ENCODE results near the genes ABI1 and MASTL.

GRCh38 chr10:24551115-24551656, 172.5 kb downstream of the ARHGAP21 start:
- PRO-cap, result no peak
- RAMPAGE, long total RNA, 4 experiments, result no peak in any of the 4 experiments

- PRO-cap, result no peak
- RAMPAGE, long total RNA, 4 experiments, result no peak in any of the 4 experiments
Measured at GRCh38 chr10:24618221-24619004, 105.3 kb downstream of the ARHGAP21 start.

DNA sequence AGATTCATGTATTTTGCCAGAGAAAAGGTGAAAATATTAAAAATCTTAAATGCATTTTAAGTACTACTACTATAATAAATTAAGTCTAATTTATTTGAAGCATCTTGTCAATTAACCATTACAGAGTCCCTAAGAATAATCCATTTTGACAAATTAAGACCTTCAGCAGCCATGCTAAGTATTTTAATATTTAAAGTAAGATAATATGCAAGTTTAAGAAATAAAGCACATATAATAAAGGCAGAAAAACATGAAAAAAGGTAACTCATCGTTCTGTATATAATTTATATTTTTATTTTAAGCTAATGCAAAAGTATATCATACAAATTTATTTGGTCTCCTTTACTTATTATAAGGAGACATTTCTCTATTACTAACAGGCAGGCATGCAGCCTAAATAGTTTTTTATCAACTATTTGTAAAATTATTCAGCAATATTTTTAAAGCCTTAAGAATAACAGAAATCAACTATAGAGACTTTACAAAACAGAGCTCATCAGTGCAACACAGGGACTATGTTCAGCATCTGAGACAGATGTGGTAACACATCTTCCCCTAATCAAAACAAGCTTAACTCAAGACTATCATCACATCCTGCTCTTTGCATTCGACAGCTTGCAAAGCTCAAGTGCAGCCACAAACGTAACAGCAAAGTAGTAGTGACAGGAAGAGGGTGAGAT, 101.8 kb downstream of the ARHGAP21 start:
- PRO-cap, result no peak
- RAMPAGE, long total RNA, 4 experiments, result no peak in any of the 4 experiments

- PRO-cap, result no peak
- RAMPAGE, long total RNA, 4 experiments, result no peak in any of the 4 experiments
Measured at GRCh38 chr10:24622572-24623020, 101.1 kb downstream of the ARHGAP21 start.

DNA sequence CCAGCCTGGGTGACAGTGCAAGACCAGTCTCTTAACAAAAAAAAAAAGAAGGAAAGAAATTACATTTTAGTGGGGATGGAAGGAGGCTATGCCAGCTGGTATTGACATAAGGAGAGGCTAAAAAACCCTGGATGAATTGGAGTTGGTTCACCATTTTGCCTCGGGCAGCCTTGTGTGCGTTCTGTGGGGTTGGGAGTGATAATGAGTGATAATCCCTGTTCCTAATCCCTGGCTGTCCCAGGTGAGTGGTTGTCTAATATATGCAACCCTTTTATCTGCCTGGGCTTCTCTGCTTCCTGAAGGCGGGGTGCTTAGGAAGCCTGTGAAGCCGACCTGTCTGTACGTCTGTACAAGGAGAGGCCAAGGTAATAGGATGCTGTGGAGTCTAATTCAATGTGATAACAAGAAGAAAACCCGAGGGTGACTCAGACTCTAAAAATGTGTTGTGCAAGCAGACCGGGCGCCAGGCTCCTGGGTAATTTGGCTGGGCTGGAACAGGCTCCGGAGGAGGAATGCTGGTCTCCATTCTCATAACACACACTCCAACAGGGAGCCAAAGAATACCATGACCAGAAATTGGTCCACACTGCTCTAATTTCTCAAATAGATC, 43.5 kb downstream of the THNSL1 start:
- PRO-cap, result bidirectional peak, plus-strand start at position 478 of the sequence, minus-strand start at position 230 of the sequence
- RAMPAGE, long total RNA, 4 experiments, result no peak in any of the 4 experiments

- PRO-cap, result no peak
- RAMPAGE, long total RNA, 4 experiments, result no peak in any of the 4 experiments
Measured at GRCh38 chr10:25078955-25079550, 62.6 kb downstream of the THNSL1 start.

DNA sequence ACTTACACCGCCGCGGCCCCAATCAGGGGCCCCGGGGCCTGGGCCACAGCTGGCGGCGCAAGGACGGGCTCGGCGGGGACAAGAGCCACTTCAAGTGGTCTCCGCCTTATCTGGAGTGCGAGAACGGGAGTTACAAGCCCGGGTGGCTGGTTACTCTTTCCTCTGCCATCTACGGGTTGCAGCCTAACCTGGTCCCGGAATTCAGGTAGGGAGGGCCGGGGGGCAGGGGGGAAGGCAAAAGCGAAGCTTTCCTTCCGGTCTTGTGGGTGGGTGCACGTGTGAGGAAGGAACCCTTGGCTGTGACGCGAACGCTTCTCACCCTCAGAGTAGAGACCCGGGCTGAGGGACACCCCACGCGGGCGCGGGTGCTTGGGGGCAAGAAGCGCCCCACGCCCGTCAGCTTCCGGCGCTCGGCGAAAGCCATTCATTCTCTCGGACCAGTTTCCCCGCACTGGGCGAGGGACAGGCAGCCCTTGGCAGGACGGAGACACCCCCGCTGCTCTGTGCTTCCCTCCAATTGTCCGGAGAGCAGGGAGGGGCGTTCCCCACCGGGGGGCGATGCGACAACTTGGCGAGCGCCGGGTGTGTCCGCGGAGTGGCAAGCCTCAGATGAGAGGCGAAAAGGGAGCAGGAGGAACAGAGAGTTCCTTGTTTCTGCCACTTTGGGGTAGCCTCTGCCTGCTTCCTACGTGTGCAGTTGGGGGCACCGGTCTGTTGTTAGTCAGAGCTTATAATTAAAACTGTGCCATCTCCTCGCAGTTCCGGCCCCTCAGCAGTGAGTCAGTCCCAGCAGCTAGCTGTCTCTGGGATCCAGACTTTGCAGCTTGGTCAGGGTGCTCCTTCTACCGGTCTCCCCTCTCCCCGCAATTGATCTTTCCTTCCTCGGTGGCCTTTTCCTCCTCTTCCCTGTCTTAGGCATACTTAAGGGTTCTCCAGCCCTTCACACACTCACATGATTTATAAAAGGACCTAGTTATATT, 1.6 kb downstream of the GPR158 start:
- PRO-cap, result no peak
- RAMPAGE, long total RNA, 4 experiments, result no peak in any of the 4 experiments

DNA sequence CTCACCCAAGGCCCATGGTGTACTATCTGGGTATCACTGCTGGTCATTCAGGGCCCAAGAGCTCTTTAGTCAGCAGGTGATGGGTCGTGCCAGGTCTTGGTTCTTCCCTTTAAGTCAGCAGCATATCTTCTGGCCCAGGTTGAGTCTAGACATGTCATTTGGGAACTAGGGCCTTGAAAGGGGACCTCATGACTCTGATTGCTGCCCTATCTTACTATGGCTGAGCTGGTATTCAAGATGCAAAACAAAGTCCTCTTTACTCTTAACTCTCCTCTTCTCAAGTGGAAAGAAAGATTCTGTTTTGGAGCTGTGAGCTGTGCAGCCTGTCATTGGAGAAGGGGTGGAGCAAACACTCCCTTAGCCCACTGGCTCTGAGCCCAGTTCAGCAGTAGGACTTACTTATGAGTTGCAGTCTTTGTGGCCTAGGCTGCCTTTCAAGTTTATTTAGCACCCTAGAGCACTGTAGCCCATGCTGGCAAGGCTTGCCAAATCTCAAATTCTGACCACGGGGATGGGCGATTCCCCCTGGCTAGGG, 110.0 kb downstream of the MYO3A start:
- PRO-cap, result no peak
- RAMPAGE, long total RNA, 4 experiments, result no peak in any of the 4 experiments

- PRO-cap, result unidirectional peak, plus-strand start at chr10:26448948
- RAMPAGE, long total RNA, 4 experiments, result no peak in any of the 4 experiments
Measured at GRCh38 chr10:26448621-26449064, 10.5 kb downstream of the APBB1IP start.

GRCh38 chr10:26696597-26697056, 874 bp upstream of the PDSS1 start:
- PRO-cap, result no peak
- RAMPAGE, long total RNA, 4 experiments, result no peak in any of the 4 experiments

- PRO-cap, result bidirectional peak, plus-strand start at chr10:26734320, minus-strand start at chr10:26734217
- RAMPAGE, long total RNA, 4 experiments, result no peak in any of the 4 experiments
Measured at GRCh38 chr10:26733669-26734701, 36.5 kb downstream of the PDSS1 start.

GRCh38 chr10:26860464-26861114, at the start of gene ABI1:
ABI1 (minus strand) TSS chr10:26860958.
- PRO-cap, result bidirectional peak, plus-strand start at chr10:26860600, minus-strand start at chr10:26860588; bidirectional peak, plus-strand start at chr10:26861227, minus-strand start at chr10:26860896
- RAMPAGE, long total RNA, 4 experiments, result start-site peak on the minus strand in 4 of 4 experiments, at chr10:26860872-26861023 at its widest, 471 to 1,893 reads per replicate

DNA sequence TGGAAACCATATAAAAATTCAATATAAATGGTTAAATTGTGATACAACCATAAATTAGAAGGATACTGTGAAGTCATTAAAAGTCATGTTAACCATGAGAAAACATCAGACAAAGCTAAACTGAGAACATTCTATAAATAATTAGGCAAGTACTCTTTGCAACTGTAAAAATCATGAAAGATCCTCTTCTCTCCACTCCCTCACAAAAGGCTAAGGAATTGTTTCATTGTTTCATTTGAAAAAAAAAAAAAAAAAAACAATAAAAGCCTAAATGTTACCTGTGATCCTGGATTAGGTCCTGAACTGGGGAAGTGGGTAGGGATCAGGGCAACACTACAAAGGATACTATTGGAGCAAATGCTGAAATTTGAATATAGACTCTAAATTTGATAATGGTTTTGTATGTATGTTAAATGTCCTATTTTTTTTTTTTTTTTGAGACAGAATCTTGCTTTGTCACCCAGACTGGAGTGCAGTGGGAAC, 25.0 kb upstream of the ANKRD26 start:
- PRO-cap, result no peak
- RAMPAGE, long total RNA, 4 experiments, result no peak in any of the 4 experiments

GRCh38 chr10:27154186-27154274, 154 bp downstream of the YME1L1 start:
- PRO-cap, result no peak
- RAMPAGE, long total RNA, 4 experiments, result no peak in any of the 4 experiments

DNA sequence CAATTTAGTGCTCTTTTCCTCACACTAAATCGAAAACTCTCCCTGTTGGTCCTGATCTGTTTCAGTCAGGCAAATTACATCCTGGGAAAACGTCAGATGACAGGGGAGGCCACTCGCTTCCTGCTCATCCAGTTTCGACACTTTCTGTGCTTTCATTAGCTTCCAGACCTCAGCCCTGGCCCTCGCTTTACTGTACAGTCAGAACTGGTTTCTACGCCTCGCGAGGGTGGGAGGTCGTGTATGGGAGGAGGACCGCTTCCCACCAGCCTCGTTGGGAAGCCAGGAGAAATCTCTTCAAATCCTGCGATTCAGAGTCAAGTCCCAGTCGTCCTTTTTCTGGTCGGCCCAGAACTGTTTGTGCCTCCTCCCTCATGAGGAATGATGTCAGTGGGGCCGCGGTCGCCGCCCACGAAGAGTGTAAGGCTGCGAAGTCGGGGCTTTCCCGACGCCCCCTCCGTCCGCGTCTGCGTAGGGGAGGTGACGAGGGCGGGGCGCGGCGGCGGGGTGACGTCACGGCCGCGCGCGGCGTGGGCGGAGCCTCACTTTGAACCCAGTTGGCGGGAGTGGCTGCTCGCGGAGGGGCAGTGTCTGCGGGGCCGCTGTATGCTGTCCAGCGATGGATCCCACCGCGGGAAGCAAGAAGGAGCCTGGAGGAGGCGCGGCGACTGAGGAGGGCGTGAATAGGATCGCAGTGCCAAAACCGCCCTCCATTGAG, at the start of gene MASTL:
Gene MASTL, plus strand, starts transcription at position 542 of the 715 bp plus-strand sequence.
- PRO-cap, result unidirectional peak, plus-strand start at position 155 of the sequence; bidirectional peak, plus-strand start at position 553 of the sequence, minus-strand start at position 466 of the sequence
- RAMPAGE, long total RNA, 4 experiments, result start-site peak on the plus strand in 4 of 4 experiments, centred at positions 138 to 570 of the sequence, 14 to 39 reads per replicate; start-site peak on the minus strand in 2 of 4 experiments, centred at positions 398 to 438 of the sequence, 24 to 33 reads per replicate

DNA sequence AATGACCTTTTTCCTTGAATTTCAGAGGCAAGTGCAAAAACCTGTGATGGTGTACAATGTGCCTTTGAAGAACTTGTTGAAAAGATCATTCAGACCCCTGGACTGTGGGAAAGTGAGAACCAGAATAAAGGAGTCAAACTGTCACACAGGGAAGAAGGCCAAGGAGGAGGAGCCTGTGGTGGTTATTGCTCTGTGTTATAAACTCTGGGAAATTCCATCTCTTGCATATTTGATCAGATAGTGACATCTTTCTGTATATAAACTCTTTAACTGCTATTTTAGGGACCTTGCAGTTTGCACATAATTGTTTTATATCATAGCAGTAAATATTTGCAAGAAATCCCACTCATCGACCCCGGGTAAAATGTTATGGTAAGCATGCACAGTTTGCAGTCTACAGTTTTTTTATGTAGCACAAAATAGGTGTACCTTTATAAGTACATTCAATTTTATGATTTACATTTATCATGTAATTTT, 33.8 kb downstream of the RAB18 start:
- PRO-cap, result no peak
- RAMPAGE, long total RNA, 4 experiments, result no peak in any of the 4 experiments

- PRO-cap, result no peak
- RAMPAGE, long total RNA, 4 experiments, result no peak in any of the 4 experiments
Measured at GRCh38 chr10:27982894-27983386, 15.9 kb downstream of the ODAD2 start.

DNA sequence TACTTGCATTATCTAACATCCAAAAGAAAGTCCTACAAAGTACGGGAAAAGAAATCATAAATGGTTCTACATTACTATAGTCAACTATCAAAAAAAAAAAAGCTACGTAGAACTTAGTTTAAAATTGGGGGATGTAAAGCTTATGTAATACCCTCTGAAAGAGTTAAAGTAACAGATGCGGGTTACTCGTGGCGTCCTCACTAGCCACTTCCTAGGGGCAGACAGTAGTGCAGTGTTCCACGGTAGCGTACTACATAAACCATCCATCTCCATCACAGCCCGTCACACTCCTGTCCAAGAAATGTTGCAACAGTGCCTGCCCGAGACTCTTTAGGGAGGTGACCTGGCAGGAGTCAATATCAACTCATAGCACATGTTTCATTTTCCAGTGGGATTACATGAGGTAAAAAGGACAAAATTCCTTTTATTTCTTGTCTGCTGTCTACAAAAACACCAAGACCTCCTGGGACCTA, 100.1 kb downstream of the MPP7 start:
- PRO-cap, result no peak
- RAMPAGE, long total RNA, 4 experiments, result no peak in any of the 4 experiments

DNA sequence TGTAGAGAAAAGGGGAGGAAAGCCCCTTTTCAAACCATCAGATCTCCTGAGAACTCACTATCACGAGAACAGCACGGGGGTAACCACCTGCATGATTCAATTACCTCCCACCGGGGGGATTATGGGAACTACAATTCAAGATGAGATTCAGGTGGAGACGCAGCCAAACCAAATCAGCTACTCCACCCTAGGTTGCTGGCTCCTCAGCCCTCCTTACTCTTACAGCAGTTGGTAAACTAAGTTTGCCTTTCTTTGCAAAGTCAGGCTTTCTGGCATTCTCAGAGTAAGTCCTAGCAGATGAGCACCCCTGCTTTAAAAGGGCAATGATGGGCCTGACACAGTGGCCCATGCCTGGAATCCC, 100.0 kb upstream of the MPP7 start:
- PRO-cap, result no peak
- RAMPAGE, long total RNA, 4 experiments, result no peak in any of the 4 experiments

DNA sequence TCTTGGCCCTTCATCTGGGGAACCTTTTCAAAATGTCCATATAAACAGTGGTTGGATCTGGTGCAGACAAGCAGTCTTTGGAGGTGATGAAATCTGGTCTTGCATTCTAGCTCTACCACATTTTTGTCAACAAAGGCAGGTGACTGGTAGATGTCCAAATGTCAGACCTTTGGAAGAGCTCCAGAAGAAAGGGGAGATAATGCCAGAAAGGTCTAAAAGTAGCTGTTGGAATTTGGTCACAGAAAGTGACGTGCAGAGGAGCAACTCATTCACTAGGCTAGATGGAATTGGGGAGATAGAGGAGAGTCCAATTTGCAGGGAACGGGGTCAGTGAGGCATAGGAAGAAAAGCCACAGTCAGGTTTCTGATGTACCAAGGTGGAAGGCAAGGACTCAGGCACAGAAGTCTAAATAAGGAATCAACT, 36.4 kb upstream of the WAC start:
- PRO-cap, result no peak
- RAMPAGE, long total RNA, 4 experiments, result no peak in any of the 4 experiments